Epithelial cell of prostate (primary cell): ENCODE data around the genes ZMYM5 and FGF9.

DNA sequence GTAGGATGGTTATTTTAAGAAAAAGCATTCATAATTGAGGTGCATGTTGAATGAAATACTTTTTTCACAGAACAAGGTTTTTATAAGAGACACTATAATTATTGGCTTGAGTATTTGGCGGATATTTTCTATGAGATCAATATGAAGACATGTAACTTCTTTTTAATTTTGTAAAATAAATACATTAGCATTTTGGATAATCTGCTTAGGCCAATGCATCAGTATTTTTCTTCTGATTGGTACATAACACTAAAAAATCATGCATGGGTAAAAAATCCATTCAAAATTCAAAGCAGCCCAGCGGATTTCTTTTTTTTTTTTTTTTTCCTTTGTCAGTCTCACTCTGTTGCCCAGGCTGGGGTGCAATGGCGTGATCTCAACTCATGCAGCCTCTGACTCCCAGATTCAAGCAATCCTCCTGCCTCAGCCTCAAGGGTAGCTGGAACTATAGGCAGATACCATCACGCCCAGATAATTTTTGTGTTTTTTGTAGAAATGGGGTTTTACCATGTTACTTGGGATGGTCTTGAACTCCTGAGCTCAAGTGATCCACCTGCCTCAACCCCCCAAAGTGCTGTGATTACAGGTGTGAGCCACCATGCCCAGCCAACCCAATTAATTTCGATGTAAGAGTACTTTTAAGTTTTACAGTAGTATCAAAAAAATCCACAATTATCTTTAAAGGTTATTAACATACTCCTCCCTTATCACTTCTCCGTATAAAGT is 68.4 kb downstream of the PSPC1 start:
- RRBS = no CpG with 5 or more reads among the region's 6 CpGs

DNA sequence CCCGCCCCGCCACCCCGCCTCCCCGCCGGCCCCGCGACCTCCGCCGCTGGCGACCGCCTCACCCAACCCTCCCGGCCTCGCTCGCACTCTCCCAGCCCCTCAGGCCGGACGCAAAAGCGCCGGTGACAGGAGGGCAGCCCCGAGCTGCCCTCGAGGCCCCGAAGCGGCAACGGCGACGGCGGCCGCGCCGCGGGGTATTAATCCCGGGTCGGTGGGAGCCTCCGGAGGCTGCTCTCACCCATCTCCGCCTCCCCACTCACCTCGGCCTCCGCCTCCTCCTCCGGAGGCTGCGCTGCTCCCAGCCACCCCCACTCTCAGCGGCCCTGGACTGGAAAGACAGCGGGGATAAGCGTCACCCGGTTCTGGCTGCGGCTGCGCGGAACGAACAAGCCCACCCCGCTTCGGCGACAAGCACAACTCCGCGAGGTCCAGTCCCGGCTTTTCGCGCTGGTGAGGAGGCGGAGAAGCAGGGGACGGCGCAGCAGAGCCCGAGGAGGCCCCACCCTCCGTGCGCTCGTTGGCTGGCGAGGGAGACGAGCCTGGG is at the start of gene ZMYM5:
Gene ZMYM5, minus strand, starts transcription at position 460 of the 544 bp plus-strand sequence.
- RRBS = 2% methylated on average over 16 of the region's 63 CpGs

- RRBS = no CpG with 5 or more reads among the region's 7 CpGs
Measured at GRCh38 chr13:20090968-20091389, 69.9 kb downstream of the GJA3 start.

DNA sequence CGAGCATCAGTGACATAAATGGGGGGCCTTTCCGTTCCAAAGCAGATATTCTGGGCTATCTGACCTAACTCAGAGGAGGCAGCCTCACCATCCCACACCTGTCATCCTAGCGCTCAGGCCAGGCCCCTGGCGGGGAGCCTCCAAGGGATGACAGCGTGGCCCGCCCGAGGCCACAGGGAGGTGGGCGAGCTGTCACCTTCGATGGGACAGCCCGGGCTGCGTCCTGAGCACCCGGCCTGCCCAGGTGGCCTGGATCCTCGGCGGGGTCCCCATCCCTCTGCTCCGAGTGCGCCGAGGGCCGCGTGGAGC is 42.7 kb downstream of the GJA3 start:
- RRBS = under 1% methylated on average over 8 of the region's 19 CpGs

DNA sequence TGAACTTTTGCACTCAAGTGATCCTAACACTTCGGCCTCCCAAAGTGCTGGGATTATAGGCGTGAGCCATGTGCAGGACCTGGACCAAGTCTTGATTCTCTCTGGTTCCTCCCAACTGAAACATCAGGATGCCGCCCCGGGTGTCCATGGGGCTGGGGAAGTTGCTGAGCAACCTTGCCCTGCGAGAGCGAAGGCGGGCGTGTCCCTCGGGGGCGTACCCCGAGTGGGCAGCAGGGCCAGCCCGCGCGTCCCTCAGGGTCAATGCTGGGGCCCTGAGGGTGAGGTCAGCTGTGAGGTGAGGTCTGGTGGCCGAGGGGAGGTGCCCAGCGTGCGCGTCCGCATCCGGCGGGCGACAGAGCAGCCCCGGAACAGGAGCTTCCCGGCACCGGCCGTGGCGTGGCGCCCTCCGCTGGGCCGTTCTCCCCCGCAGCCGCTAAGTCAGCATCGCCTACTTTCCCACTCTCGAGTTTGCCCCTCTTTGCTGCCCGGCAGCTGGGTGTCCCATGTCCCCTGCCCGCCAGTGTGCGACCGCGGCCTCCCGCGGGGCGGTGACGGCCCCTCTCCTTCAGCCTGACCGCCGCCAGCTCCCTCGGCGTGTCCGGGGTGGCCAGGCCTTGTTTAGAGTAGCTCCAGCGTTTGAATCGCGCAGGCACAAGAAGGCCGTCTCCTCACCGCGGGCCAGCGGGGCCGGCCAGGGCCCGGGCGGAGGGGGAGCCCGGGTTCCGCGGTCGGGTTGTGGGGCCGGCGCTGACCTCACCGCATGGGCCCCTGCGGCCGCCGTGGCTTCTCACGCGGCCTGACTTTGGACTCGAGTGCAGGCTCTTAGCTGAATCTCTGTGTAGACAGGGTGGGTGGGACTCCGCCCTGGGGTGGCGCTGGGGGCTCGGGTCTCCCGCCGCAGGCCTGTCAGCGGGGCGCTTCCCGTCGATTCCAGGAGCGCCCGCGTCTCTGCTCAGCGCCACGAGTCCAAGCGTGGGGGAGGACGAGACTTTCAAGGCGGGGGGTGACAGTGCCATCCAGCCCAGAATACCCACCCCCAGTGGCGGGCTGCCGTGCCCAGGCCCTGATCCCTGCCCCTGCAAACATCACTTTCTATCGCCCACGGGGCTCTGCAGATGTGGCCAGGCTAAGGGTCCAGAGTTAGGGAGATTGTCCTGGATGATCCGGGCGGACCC is 33.0 kb downstream of the GJA3 start:
- RRBS = under 1% methylated on average over 21 of the region's 94 CpGs

GRCh38 chr13:20137653-20138027 is 23.2 kb downstream of the GJA3 start:
- RRBS = no CpG with 5 or more reads among the region's 8 CpGs

DNA sequence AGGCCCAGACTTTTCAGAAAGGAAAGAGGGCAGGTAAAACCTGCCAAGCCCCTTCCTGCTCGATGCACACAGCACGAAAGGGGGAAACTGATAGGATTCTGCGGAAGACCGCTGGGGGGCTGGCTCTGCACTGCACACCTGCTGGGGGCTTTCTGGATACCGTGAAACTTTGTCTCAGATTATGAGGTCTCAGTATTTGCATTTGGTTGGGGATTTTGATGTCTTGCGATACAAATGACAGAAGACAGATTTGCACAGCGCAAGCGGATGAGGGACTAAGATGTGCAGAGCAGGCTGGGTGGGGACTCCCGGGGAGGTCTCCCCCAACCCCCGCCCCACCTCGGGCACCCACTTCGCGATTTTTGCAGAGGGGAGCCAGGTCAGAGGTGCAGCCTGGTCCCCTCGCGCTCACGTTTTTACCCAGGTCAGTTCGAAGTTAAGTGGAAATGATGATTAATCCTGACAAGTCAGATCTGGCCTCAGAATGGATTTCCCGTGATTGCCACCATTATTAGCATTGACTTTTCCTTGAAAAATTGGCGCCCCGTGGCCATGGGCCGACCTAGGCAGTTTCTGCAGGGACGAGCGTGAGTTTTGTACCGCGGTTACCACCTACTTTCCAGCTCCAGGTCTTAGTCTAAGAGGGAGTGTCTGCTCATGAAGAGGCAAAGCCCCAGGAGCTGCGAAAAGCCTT is 1.2 kb upstream of the GJB2 start:
- RRBS = no CpG with 5 or more reads among the region's 26 CpGs

- RRBS = no CpG with 5 or more reads among the region's 14 CpGs
Measured at GRCh38 chr13:20340501-20341120, 108.5 kb upstream of the GJB6 start.

DNA sequence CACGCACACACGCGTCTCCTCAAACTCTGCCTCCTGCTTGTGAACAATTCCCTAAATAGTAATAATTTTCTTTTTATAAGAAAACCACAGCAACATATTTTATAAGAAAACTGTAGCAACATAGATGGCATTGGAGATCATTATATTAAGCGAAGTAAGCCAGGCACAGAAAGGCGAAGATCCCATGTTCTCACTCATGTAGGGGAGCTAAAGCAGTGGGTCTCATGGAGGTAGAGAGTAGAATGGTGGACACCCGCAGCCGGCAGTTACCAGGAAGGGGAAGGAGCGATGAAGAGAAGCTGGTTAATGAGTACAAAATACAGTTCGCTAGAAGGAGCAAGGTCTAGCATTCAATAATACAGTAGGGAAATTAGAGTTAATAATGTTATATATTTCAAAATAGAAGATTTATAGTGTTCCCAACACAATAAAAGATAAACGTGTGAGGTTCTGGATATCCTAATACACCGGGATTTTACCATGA is 42.8 kb downstream of the CRYL1 start:
- RRBS = no CpG with 5 or more reads among the region's 11 CpGs

DNA sequence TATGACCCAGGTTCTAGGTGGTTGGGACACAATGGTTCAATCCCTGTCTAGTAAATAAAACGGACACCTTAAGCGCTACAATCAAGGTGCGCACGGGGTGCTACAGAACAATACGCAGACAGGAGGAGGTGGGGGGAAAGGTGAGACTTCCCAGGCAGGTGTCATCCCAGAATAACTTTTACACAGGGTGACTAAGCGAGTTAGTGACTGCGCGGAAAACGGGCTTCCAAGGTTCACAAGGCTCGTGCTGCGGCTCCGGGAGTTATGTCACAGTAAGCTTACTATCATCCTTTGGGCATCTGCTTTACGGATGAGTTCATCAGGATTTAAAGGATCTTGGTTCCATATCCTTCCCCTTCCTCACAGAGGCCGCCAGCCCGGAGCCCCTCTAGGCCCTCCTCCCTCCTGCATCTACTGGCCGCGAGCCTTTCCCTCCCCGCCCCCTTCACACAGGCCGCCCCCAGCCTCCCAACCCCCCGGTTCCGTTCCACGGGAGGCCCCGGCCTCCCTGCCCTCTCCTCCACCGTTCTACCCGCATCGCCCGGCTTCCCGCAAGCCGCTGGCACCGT is 479 bp upstream of the IFT88 start:
- RRBS = 1% methylated on average over 10 of the region's 30 CpGs

DNA sequence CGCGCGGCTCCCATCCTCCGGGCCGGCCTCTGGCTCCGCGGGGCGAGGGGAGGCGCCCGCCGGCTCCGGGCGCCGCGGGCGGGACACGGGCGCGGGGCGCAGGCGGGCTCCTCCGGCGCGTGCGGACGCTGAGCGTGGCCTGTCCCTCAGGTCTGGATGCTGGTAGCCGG is 232 bp downstream of the IL17D start:
- RRBS = 1% methylated on average over 21 of the region's 28 CpGs

DNA sequence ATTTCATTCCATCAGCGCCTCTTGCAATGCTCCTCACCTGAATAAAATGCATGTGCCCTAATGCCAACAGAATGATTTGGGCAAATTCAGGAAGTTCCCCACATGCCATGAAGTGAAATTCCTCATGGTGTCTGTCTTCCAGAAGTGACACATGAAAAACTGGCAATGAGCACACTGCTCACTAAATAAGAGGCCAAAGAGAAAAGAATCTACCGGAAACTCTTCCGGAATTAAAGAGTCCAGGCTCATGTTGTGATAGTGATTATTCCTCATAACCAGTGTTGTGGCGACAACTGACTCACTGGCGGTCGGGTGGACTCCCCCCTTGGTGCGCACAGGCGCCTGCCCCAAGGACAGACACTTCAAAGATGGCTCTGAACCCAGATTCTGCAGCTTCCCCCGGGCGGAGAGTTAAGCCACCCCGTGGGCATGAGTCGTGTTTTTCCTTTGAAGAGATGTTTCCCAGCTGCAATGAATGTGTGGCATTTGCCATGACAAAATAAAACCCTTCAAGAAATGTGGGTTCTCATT is 10.2 kb downstream of the IL17D start:
- RRBS = no CpG with 5 or more reads among the region's 12 CpGs

DNA sequence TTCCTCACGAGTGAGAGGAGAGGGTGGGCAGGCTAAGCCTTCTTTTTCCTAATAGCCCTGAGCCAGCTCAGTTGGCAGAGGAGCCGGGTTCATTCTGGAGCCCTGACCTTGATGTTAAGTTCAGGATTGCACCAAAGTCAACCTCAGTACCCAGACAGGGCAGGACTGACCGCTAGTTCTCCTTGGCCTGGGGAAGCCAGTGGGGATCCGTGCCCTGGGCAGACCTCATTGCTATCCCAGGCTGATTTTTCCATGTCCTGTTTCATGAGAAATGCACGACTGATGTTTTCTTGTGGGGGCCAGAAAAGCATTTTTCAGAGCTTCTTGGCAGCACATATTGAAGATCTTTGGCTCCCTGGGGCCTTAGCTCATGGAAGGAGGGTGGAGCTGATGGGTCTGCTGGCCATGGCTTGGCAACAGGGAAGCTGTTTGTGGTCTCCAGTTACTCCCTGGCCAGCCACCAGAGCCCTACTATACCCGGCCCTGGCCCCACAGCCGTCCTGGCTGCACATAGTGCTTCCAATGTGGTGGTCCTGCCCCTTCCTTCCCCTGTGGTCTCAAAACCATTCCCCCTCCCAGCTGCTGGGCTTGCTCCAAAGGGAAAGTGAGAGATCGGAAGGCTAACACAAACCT is 11.1 kb downstream of the IL17D start:
- RRBS = no CpG with 5 or more reads among the region's 8 CpGs

DNA sequence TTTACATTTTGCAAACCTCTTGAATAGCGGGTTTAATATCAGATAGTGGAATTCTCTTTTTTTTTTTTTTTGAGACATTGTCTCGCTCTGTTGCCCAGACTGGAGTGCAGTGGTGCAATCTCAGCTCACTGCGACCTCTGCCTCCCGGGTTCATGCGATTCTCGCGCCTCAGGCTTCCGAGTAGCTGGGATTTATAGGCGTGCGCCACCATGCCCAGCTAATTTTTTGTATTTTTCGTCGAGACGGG is 40.4 kb upstream of the XPO4 start:
- RRBS = no CpG with 5 or more reads among the region's 13 CpGs

GRCh38 chr13:21079743-21080460 is 18.5 kb upstream of the LATS2 start:
- RRBS = no CpG with 5 or more reads among the region's 13 CpGs

DNA sequence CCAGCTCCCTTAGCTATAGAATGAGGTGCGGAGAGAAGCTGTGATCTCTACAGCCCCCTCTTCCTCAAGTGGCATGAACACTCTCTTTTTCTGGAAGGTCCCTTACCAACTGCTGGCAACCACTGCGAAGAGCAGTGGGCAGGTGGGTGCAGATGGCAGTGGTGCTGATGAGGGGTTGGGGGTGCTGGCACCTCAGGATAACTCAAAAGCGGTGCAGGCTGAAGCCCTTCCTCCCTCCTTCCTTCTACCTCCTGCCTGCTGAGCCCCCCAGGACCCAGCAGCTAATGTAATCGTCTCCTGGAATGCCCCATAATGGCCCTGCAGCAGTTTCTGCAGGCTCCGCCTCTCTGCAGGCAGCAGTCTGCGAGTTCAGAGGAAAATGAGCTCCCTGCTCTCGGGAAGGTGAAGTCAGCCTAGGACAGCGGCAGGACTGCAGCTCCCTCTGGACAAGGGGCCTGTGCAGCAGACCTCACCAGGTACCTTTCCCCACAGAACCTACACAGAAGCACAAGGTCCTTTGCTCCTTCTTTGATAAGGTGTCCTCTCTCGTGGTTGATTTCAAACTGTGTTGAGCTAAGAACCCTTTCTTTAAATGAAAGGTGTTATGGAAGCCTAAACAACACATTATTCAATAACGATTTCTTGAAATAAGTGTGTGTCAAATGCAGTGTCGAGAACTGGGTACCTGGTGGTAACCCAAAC is 130.9 kb downstream of the ZDHHC20 start:
- RRBS = no CpG with 5 or more reads among the region's 11 CpGs

DNA sequence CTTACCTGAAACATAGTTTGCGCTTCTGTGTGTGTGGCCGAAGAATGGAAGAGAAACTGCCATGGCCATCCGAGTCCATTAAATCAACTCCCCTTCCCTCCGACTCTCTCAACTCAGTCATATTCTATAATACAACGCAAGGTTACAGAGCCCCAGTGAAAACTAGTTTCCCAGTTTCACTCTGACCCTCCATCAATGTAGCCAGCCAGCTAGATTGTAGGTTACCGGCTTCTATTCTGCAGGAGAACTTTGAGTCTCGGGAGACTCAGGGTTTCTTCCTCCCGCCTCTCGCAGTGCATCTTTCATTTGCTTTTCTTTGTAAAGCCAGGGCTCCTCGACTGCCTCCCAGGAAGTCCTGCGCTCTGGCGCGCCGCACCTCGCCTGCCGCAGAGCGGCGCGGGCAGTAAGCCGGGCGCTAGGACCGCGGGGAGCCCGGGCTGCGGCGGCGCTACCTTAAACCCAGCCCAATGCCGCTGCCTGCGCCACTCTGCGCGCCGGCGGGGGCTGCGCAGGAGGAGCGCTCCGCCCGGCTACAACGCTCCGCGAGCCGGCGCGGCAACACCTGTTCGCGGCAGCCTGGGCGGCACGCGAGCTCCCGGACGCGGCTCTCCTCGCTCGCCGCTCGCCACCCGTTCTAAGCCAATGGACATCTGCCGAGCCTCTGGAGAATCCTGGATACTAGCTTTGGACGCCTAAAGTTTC is at the start of gene FGF9:
Gene FGF9, plus strand, starts transcription at position 482 of the 702 bp plus-strand sequence.
- RRBS = under 1% methylated on average over 18 of the region's 58 CpGs

GRCh38 chr13:21671294-21671775 is 462 bp downstream of the FGF9 start:
- RRBS = no CpG with 5 or more reads among the region's 13 CpGs

DNA sequence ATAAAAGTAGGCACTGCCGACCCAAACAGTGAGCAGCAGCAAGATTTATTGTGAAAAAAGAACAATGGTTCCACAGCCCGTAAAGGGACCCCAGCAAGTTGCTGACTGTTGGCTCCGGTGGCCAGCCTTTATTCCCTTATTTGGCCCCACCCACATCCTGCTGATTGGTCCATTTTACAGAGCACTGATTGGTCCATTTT is 161.6 kb downstream of the FGF9 start:
- RRBS = no CpG with 5 or more reads among the region's 3 CpGs

DNA sequence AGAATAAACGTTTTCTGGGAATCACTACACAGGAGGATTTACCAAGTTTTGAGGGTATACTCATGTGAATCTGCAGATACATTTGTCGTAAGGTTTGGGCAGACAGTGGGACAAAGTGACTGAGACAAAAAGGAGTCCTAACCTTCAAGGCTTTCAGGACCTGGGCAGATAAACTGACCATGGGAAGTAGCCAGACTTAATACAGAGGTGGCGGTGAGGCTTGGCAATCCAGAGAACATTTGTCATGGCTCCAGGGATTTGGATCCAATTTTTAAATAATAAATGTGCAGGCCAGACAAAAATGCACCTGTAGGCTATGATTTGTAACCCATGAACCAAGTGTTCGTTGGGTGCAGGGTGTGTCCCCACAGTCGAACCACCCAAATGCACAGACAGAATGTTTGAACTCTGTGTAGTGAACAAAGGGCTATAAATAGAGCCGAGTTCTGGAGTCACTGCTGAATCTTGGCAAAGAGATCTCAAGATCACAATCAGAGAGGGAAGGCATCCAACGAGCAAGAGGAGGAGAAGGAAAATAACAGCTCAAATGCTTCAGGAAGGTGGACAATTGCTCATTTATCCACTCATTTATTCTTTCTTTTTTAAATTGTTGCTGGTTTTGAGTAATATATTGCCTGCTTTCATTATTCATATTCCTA is 547.8 kb downstream of the FGF9 start:
- RRBS = no CpG with 5 or more reads among the region's 7 CpGs